Spinal cord (tissue), 3 donors: ENCODE data around the genes NUDT21, MT1A and ARL2BP.

- PRO-cap: no peak
- RAMPAGE, long total RNA: no peak
Observed at GRCh38 chr16:56205858-56206143, 14.5 kb downstream of the GNAO1 start.

GRCh38 chr16:56269185-56270414 lies 78.3 kb downstream of the GNAO1 start:
- PRO-cap: no peak
- RAMPAGE, long total RNA: no peak

DNA sequence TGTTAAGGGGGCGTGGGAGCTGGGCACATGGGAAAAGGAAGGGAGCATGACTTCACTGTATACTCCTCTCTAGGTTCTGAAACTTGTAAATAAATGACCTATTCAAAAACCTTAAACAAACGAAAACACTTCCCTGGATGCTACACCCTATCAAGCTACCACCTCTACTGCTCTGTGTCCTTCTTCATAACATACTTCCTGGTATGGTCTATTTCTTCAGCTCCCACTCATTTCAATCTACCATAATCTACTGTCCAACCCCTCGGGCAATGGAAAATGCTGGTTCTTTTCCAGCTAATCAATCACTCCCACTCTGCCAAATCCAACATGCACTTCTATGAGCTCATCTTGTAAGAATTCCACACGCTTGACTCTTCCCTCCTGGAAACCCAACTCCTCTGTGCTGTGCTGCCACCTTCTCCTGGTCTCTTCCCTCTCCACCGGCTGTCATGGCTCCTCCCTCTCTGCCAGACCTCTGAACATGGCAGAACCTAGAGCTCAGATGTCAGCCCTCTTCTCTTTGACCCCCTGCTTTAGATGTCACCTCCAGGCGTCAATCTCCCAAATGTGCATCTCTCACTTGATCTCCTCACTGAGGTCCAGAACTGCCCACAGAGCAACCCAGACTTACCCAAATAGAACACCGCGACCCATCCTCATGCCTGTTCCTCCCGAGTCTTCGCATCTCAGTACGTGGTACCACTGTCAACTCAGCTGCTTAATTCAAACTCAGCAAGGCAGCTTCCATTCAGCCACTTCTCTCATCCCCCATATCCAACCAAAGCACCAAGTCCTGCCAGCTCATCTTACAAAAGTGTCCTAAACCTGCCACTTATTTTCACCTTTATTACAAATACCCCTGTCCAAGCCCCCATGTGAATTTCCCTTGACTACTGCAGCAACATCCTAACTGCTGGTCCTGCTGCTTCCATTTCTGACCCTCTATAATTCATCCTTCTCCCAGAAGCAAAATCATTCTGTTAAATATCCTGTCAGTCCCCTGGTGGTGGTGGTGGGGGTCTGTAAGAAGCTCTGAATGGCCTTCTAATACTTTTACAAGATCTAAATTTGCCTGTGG lies 42.1 kb downstream of the AMFR start:
- PRO-cap: no peak
- RAMPAGE, long total RNA: no peak

DNA sequence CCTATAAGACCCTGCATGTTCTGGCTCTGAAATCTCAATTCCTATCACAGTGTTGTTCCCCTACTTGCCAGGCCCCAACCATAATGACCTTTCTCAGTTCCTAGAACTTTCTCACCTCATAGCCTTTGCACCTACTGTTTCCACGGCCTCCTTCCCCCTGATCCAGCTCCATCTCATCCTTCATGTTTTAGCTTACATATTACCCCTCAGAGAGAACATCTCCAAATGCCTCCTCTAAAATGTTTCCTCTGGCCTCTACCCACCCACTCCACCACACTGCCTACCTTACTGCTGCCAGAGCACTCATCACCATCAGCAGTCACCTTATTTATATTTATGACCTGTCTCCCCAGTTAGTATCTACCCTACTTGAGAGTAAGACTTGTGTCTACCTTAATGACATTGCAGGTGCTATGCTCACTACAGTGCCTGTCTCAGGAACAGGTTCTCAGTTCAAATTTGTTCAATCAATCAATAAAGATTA lies 41.3 kb downstream of the AMFR start:
- PRO-cap: no peak
- RAMPAGE, long total RNA: no peak

DNA sequence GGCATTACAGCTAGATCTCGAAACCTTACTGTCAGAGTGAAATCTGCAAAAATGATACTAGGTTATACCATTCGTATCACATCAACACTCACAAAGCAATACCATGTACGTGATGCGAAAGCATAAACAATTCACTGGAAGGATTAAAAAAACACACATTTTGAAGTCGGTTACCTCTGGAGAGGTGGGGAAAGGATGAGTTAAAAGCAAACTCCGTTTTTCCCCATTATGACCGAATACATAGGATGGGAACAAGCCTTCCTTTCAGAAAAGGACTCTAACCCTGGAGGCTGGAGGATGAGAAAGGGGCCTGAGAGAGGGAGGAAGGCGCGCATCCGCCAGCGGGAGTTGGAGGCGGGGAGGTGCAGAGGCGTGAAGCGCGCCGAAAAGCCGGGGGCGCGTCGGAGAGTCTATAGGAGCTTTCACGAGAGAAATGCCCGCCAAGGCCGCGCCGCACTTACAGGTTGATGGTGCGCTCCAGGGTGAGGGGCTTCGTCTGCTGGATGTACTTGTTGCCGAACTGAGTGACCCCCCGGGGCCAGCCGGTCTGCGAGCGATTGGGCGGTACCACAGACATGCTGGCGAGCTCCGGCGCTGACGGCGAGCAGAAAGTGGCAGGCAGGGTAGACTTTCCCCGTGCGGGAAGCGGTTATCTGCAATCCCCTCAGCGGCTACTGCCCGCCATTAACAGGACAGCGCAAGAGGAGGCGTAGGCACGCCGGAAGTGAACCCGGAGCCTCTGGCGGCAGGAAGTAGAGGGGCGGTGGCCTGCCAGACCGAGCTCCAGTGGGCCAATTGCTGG lies at the start of gene NUDT21:
NUDT21 (minus strand) TSS at position 707 of the 802 bp plus-strand sequence.
- PRO-cap: no peak
- RAMPAGE, long total RNA: start-site peak on the minus strand centred at position 700 of the sequence, 23 bp wide, 872 and 83 reads in 2 replicates

- PRO-cap: no peak
- RAMPAGE, long total RNA: no peak
Observed at GRCh38 chr16:56518472-56518971, 1.3 kb downstream of the BBS2 start.

DNA sequence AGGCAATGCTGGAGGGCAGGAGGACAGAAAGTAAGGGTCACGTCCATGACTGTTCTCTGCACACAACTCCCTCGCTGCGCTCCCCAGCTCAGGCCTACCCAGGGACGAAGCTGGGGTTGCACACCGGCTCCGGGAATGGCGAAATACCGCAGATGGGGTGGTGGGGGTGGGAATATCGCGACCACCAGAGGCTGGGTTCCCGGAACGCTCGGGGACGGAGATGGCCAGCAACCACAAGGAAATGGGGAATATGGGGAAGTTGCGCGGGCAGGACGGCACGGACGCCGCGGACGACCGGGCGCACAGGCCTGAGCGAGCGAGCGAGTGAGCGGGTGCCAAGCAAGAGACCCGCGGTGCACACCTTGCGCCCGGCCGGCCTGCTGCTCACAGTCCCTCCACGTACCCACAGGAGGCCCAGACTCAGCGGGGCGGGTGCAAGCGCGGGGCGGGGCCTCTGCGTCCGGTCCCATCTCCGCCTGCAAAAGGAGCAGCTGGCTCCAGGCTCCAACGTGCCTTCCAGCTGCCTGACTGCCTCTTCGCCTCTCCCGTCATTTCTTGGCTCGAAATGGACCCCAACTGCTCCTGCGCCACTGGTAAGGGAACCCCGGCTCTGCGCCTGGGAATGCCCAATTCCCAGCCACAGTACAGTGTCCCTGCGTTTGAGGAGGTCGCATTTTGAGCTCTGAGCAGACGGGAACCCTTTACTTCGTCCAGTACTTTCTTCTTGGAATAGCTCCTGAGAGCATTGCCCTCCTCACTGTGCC lies 8.4 kb upstream of the MT1E start:
- PRO-cap: no peak
- RAMPAGE, long total RNA: no peak

DNA sequence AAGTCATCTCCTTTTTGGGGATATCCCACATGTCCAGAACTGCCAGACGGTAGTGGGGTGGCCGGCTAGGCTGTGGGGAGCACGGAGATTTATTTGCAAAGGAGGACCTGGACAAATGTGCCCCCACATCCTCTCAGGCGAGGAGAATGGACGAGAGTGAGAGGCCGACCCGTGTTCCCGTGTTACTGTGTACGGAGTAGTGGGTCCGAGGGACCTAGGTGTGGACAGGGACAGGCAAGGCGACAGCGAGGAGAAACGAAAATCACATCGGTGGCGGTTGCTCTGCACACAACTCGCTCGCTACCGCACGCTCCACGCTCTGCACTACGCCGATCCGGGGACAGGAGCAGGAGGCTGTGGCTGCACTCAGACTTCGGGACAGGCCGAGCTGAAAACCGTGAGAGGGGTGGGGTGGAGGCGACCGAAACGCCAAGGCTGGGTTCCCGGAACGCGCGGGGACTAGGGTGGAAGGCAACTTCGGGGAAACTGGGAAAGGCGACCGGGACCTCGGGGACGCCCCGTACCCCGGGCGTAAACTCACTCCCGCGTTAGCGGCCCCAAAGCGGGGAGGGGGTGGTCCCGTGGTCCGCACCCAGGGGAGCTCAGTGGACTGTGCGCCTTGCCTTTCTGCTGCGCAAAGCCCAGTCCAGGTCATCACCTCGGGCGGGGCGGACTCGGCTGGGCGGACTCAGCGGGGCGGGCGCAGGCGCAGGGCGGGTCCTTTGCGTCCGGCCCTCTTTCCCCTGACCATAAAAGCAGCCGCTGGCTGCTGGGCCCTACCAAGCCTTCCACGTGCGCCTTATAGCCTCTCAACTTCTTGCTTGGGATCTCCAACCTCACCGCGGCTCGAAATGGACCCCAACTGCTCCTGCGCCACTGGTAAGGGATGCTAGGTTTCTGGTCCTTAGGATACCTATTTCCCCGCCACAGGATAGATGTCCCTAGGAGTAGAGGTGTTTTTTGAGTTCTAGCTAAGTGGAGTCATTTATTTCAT lies at the start of gene MT1A:
MT1A (plus strand) TSS at position 779 of the 994 bp plus-strand sequence.
- PRO-cap: no peak
- RAMPAGE, long total RNA: no peak

DNA sequence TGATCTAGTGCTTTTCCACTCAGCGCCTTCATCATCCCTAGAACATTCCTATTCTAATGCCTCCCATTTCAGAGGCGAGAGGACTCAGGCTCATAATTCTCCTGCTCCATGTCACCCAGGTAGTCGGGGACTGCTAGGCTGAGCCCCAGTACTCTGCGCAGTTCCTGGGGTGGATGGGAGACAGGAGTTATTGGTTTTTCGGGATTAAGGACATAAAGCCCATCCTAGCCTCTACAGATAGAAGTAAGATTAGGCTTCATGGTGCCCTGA lies 351 bp downstream of the MT1A start:
- PRO-cap: no peak
- RAMPAGE, long total RNA: no peak

- PRO-cap: no peak
- RAMPAGE, long total RNA: no peak
Observed at GRCh38 chr16:56689189-56689697, 7.0 kb downstream of the MT1X start.

DNA sequence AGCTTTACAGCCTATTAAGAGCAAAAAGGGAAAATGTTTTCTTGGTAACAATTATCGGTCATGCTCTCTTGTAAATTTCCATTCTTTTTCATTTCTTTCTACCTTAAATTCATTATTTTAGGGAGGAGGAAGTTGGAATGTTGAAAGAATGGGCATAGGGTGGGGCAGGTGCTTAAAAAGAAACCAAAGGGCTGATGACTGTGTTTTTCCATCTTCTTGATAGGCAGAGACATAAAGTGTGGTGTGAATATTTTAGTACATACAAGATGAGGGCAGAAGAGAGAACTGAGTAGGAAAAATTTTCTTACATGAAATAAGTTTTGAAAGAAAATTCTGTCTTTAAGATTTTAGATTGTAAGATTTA lies 20.1 kb downstream of the NUP93 start:
- PRO-cap: no peak
- RAMPAGE, long total RNA: no peak

DNA sequence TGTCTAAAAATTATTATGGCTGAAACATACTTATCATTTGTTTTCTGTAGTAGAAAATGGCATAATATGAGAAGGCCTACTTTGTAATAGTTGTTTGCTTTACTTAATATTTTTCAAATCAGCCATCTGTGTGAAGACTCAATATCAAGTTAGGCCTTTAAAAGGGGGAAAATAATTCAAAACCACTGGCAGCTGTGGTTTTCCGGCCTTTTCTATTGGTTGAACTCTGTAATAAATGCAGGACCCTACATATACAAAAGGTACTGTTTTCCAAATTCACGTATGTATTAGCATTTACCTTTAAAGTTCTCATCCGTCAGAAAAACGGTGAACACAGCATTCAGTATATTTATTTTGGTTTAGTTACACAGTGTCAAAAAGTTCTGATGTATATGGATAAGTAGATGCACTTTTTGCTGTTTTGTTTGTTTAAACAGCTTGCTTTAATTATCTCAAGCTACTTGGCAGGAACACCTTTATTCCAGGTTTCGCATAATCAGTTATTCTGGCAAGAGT lies 1.8 kb downstream of the HERPUD1 start:
- PRO-cap: no peak
- RAMPAGE, long total RNA: no peak

- PRO-cap: no peak
- RAMPAGE, long total RNA: no peak
Observed at GRCh38 chr16:56964201-56965082, 2.7 kb downstream of the CETP start.

DNA sequence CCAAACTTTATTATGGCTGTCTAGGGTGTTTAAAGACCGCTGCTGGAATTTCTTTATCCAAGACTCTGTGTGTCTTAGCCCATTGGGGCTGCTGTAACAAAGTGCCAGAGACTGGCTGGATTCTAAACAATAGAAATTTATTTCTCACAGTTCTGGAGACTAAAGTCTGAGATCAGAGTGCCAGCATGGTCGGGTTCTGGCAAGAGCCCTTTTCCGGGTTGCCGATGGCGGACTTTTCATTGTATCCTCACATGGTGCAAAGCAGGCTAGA lies 9.4 kb downstream of the NLRC5 start:
- PRO-cap: no peak
- RAMPAGE, long total RNA: no peak

DNA sequence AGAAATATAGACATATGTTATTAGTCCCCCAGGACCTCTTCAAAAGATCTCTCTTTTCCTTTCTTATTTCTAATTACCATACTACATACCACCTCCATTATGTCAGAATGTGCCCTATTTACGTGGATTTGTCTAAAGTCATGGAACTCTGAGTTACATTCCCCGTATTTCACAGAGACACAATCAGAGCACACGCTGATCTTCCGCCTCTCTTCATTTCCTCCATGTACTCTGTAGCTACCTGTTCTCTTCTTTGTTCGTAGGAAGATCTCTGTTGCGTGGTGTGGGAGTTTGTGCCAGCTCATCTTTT lies 26.8 kb downstream of the NLRC5 start:
- PRO-cap: no peak
- RAMPAGE, long total RNA: no peak

DNA sequence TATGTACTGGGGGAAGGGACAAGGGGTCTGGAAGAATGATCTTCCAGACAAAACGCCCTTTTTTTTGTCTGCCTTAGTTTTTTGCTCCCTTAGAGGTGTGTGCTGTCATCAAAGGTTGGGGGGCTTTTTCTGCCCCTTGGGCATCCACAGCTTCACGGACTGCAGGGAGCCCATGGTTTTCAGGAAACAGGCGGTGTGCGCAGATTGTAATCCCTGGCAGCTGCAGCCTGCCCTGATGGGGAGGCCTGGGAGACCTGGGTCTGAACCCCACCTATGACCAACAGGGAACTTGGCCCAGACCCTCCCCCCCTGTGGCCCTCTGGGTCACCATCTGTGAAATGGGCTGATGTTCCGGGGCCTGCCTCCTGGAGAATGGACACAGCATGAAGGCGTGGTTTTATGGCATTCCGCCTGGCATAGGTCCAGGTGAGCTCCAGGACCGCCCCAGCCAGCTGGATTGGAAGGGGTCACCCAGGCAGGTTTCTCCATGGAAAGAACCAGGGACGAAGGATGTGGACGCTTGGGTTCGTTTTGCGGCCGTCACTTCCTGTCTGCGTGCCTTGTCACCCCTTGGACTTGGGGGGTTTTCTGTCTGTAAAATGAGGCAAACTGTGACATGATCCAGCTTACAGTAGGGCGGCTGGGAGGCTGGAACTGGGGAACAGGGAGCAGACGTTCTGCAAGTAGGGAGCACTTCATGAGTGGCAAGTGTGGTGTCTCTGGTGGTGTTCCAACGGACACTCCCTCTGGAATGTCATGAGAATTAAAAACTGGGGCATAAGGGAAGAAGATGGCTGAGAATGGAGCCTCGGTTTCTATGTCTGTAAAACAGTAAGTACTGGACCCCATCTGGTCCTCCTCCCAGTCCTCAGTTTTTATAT lies 1.5 kb downstream of the CPNE2 start:
- PRO-cap: no peak
- RAMPAGE, long total RNA: no peak

DNA sequence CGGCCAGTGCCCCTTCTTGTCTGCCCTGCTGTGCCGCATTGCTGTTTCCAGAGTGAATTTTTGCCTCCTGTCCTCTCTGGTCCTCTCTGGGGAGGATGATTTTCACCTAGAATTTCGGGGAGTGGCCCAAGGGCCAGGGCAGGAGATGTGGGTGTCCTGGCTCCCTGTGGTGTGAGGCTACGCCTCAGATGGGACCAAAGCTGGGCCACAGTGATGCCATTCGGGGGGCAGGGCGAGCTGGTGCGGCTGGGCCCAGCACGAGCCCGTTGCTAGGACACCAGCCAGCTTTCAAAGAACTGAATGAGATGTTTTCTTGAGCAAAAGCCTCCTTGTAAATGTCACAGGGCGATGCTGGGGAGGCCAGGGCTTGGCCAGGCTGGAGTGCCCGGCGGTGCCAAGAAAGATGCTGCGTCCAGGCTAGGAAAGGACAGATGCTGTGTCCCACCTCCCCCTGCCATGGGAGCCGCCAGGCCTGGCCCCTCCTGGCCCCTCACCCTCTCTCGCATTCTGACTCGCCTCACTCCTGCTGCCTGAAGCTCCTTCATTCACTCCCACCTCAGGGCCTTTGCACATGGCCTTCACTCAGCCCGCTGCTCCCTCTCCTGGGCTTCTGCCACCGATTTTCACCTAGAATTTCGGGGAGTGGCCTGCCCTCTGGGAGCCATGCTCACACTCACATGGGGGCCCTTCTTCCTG lies 39.0 kb downstream of the CPNE2 start:
- PRO-cap: no peak
- RAMPAGE, long total RNA: no peak

- PRO-cap: no peak
- RAMPAGE, long total RNA: no peak
Observed at GRCh38 chr16:57137940-57138382, 45.6 kb downstream of the CPNE2 start.

GRCh38 chr16:57244745-57246143 lies at the start of gene ARL2BP:
TSS of gene ARL2BP (plus strand) at chr16:57245259.
- PRO-cap: bidirectional peak, plus-strand start at chr16:57245166, minus-strand start at chr16:57244995
- RAMPAGE, long total RNA: no peak

DNA sequence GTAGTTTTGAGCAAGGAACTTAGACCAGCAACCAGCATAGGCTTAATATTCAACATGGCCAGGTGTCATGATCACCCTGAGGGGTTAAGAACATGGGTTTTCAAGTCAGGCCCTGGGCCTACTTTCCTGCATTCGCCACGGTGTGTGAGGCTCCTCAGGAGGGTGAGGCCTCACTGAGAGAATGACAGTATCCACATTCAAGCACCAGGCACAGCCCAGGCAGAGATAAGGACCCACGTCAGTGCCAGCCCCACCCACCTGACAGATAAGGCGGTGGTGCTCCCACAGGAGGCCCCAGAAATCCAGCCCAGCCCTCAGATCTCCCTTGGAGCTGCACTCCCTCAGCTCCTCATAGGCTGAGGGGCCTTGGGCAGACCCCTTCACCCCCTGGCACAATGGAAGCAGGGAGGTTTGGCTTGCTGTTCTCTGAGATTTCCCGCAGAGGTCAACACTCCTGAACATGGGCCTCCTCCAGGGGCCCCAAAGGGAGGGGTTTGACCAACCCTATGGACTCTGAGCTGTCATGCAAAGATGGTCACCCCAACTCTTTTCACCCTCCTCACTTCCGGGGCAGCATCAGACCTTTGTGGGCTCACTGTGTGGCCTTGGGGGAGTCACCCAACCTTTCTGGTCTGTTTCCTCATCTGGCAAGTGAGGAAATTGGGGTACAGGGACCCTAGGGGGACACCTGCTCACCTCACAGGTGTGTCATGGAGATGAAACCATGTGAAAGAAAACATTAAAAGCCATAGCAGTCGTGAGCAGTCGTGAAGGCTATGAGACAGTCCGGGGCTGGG lies 15.5 kb downstream of the PLLP start:
- PRO-cap: no peak
- RAMPAGE, long total RNA: no peak